GM19239 (cell line): ENCODE measurements around a stretch of chr5.

DNA sequence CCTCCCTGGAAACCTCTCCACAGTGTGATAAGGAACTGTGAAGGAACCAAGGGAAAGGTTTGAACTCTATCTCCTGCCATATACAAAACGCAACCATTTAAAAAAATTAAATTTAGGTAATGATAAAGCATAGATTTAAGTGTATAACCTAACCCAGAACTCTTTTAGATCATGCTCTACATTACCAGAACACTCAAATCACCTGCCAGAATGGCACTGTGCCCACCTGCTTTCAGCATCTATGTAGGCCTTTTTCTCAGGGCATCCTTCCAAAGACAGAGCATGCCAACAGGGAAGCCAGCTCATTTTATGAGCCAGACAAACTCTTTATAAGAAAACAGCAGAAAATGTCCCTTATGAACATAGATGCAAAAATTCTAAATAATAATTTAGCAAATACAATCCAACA lies 48.0 kb upstream of the SMAD5 start:
- RRBS = no CpG with 5 or more reads among the region's 1 CpG

DNA sequence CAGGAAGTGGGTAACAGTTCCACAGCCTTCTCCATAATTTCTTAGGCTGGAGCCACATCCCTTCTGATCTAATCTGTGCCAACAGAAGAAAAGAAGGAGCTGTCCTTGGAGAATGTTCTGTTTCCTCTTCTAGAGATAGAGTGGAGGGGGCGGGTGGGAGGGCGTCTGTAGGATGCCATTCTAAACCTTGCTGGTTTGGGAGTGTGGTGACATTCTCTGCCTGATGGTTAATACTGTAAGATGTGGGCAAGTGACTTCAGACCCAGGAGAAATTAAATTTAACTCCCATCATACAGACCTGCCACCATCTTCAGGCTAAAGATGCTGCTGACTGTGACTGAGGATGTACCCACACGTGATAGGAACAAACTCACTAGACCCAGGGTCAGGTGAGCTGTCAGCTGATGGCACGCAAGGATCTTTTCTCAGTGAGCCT lies 437.5 kb downstream of the SPOCK1 start:
- RRBS = no CpG with 5 or more reads among the region's 4 CpGs

DNA sequence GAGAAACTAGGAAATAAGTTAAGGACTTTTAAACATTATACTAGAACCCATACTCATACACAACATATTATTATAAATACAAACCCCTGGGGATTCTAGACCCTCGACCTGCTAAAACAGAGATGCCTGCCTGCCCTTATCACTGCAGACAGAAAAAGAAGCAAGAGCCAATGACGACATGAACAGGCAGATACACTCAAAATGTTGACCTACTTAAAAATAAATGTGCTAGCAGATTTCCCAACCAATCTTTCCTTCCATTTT lies 426.9 kb downstream of the SPOCK1 start:
- RRBS = no CpG with 5 or more reads among the region's 2 CpGs

DNA sequence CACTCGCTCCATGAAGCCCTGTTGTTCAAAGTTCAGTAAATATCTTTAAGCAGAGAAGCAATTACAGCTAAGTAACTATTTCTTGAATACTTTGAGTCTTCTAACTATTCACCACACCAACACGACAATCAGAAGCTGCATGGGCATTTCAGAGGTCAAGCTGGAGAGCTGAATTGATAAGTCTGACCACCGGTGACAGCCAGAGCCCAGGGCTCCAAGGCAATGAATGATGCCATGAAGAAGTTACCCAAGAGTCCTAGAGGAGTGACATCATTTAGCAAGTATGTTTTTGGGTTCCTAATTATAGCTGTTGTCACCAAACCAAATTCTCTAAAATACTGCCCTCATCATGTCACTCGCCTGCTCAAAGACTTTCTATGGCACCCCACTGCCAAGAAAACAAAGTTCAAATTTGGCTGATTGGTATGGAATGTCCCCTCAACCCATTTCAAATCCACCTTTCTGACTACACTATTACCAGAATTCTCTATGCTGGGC lies 235.1 kb downstream of the SPOCK1 start:
- RRBS = no CpG with 5 or more reads among the region's 4 CpGs

GRCh38 chr5:137566741-137567011 lies 67.5 kb upstream of the SPOCK1 start:
- RRBS = no CpG with 5 or more reads among the region's 4 CpGs

DNA sequence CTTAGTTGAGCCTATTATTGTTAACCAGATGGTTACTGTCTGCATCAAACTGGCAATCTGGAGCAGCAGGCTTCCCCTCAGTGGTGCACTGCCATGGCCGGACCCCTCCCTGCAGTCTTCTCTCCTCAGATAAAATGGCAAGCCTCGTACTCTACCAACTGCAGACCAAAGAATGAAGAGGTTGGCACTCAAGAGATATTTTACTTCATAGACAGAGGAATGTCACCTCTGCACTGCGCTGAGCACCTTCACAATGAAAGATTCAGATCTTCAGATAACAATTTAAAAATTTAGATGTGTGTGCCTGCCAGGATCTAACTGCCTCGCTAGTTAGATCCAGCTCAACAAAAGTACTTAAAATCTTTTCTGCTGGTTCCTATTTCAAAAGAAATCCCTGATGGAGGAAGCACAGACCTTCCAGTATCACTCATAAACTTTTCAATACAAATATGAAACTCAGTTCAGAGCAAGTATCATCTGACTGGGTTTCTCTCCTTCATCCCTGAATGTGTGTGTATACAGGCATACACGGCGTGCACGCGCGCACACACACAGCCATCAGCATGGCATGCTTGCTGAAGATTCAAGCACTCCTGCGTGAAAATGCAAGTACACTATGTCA lies 1.2 kb downstream of the KLHL3 start:
- RRBS = no CpG with 5 or more reads among the region's 10 CpGs

DNA sequence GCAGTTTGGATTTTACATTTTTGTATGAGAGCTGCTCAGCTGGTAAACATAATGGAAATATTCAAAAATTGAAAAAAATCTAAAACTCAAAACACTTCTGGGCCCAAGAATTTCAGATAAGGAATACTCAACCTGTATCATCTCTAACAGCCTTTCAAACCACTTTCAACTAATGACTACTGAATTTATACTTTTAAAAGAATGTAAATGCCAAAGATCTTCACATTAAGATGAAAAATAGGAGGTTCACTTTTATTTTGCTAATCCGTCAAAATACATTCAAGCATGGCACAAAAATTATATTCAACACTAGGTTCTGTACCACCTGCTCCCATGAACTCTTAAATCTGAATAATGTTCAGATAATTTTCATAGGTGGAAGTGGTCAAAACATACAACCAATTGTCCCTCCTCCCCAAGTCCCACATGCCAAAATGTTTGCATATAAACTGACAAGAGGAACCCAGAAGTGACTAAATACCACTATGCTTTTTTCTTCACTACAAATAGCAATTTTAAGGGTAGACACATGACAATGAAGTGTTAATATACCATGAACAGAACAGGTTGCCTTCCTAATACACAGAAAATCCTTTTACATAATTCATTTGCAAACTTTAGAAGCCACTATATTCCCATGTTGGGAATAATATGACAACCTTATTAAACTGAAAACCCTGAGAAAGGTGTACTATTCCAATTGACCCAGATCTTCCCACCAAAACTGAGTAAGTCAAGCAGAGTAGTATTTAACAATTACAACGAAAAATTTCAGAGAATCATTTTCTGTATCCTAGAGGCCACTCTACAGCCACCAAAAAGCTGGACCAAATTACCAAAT lies 3.7 kb downstream of the HNRNPA0 start:
- RRBS = no CpG with 5 or more reads among the region's 2 CpGs

DNA sequence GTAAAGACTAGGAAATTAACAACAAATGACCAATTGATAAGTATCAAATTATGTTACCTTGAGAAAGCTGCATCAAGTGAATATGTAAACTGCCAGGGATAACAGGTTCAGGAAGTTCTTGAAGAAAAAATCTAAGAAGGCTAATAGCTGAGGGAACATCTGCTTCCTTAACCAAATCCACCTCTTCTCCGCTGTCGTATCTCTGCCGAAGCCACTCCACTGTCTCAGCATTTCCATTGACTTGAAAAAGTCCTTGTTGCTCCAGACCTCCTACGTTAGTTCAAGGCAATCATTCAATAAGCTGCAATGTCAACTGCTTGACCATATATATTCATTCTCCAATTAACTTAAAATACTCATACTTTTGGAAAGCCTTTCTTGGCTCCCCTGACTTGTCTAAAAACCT lies 14.6 kb downstream of the FAM13B start:
- RRBS = no CpG with 5 or more reads among the region's 4 CpGs

DNA sequence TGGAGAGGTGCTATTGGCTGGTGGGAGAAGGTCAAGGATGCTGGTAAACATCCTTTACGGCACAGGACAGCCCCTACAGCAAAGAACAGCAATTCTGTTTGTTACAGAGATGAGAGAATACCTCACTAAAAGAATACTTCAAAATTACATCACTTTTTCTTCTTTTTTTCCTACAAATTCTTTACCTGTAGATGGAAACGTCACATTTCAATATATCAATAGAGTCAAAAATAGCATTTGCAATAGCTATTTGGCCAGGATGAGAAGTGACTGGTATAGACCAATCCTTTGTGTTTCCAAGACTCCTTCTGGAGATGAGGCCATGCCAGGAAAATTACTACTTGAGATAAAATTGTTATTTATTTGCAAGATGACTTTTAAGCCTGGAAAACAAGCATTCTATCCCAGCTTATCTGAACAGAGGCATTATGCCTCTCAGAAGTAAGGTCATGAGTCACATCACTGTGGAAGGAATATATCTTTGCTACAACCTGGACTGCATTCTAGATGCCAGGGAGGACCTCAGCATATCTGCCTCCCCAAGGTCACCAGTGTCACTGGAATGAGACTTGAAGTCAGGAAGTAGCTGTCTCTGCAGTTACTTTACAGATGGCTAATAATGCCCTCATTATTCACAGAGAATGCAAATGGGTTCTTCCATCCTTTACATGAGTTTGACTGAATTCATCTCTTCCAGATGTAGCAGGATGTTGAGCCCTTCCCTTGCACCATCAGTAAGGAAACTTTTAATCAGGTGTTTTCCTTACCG lies 4.2 kb upstream of the FAM13B start:
- RRBS = no CpG with 5 or more reads among the region's 3 CpGs

- RRBS = 56% methylated on average over 2 of the region's 14 CpGs
Observed at GRCh38 chr5:138054764-138055667, 22.1 kb upstream of the FAM13B start.

- RRBS = no CpG with 5 or more reads among the region's 16 CpGs
Observed at GRCh38 chr5:138385876-138386816, 33.7 kb downstream of the KDM3B start.

- RRBS = no CpG with 5 or more reads among the region's 11 CpGs
Observed at GRCh38 chr5:138458457-138458825, 6.8 kb upstream of the EGR1 start.

- RRBS = no CpG with 5 or more reads among the region's 2 CpGs
Observed at GRCh38 chr5:138536245-138536572, 6.8 kb downstream of the ETF1 start.

GRCh38 chr5:138570241-138570758 lies 4.9 kb downstream of the HSPA9 start:
- RRBS = no CpG with 5 or more reads among the region's 8 CpGs

GRCh38 chr5:138702361-138702803 lies 50.8 kb upstream of the CTNNA1 start:
- RRBS = no CpG with 5 or more reads among the region's 4 CpGs

DNA sequence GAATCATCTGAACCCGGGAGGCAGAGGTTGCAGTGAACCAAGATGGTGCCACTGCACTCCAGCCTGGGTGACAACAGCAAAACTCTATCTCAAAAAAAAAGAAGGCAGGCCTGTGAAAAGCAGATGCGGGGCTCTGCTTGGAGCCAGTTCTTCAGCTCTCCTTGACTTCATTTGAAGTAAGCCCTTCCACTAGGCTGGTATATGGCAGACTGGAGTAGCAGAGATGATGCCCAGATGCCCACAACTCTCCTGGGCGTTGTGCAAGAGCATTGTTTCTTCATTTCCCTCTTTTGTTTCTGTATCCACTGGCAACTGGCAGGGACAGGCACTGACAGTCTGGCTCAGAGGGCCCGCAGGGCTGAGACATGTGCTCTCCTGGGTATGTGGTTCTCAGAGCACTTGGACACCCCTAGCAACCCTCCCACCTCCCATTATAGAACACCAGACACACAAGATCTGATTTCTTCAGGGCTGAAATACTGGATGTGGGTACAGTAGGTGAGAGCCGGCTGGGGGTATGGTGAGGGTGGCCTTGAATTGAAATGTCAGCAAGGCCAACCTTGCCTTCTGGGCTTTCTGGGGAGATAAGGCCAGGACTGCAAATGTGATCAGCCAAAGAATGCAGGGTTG lies 28.8 kb upstream of the CTNNA1 start:
- RRBS = no CpG with 5 or more reads among the region's 5 CpGs

- RRBS = no CpG with 5 or more reads among the region's 1 CpG
Observed at GRCh38 chr5:138775038-138775614, 21.9 kb downstream of the CTNNA1 start.

DNA sequence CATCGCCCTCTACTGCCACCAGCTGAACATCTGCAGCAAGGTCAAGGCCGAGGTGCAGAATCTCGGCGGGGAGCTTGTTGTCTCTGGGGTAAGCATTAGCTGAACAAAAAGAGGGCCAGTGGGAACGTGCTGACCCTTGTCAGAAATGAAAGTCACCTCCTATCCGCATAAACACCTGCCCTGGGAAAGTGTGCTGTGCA lies 57.4 kb upstream of the LRRTM2 start:
- RRBS = no CpG with 5 or more reads among the region's 6 CpGs